HT1080 (cell line): ENCODE results near the genes ALOX5AP, MEDAG and RXFP2.

GRCh38 chr13:29743010-29743577, 107.3 kb downstream of the UBL3 start:
RAMPAGE:
- cytosol, long total RNA, result no peak
- long total RNA, result no peak
- nucleus, long total RNA, result no peak

DNA sequence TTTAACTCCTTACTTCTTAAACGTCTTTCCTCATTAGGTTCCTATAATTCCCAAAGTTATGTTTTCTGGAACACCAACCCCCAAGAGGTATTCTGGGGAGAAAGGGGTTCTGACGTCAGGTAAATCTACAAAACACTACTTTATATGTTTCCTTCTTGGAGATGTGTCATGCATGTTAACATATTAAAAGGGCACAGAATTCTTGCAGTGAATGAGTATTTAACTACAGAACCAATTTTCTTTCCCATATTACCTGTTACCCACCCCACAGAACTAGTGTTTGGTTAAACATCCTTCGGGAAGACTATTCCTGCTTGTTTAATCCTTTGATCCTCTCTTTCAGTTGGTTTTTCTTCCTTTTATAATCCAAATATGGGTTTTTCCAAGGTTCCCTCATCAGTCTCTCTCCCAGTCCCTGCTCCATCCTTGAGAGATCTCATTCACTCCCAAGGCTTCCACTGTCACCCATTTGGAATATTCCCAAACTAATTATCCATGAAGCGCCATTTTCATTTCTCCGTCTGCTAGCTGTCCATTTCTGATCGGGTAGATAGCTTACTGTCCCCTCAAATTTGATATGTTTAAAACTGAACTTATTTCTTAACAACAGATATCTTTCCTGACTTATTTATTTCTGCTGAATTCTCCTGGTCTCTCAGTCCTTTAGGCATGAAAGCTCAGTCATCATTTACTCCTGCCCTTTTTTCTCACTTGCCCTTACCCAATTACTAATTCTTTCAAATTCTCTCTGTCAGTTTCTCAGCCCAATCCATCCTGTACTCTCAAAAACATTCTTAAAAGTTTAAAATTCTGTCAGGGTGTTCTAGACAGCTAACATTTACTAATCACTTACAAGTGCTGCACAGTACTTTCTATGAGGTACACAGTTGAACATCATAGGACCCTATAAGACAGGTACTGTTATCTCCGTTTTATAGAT, 59.7 kb downstream of the UBL3 start:
RAMPAGE:
- cytosol, long total RNA, result no peak
- long total RNA, result no peak
- nucleus, long total RNA, result no peak

GRCh38 chr13:29828069-29829307, 21.9 kb downstream of the UBL3 start:
RAMPAGE:
- cytosol, long total RNA, result no peak
- long total RNA, result no peak
- nucleus, long total RNA, result no peak

DNA sequence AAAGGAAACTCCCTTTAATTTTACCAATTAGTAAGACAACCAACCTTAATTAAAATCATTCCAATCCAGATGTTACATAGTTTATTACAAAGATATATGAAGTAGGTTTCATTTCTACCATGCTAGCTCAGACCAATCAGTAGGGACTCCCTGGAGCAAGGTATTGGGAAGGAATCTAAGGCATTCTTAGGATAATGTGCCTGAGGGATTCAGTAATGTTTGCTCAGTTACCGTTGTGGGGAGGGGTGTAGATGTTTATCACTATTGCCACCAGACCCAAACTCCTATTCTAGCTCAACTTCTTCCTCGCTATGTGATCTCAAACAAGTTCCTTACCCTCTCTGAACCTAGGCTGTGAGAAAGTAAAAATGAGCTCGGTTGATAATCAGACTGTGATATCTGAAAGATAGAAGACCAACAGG, 8.9 kb downstream of the UBL3 start:
RAMPAGE:
- cytosol, long total RNA, result no peak
- long total RNA, result no peak
- nucleus, long total RNA, result no peak

DNA sequence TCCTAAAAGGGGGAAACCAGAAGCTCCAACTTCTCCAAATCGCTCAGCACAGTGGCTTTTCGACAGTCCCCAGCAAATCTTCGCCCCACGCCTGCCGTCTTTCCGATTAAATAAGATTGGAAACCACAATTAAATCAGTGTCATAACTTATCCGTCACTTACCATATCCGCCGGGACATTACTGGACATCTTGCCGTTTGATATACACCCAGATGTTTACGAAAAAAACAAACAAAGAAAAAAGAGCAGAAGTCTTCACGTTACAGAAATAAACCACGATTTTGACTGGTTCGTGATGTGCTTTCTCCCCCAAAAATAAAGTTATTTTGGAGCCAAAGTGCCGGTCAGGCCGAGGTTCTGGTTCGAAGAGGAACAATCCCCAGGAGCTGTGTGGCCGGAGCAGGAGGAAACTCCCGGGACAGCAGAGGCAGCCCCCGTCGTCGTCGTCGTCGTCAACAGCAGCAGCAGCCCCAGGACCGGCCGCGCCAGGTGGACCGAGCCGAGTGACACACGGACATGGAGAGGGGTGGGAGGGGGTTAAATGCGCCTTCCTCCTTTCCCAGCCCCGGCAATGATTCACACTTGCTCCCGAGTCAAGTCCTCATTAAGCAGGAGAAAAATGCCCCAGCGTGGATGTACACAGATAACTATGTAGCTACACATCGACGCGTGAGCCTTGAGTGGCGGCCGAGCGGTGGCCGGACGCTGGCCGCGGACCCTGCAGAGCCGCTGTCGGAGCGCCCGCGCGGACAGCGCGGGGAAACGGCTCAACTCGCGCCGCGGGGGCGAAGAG, 871 bp downstream of the UBL3 start:
RAMPAGE:
- cytosol, long total RNA, result no peak
- long total RNA, result no peak
- nucleus, long total RNA, result no peak

GRCh38 chr13:29863045-29863473, 12.6 kb upstream of the UBL3 start:
RAMPAGE:
- cytosol, long total RNA, result no peak
- long total RNA, result no peak
- nucleus, long total RNA, result no peak

GRCh38 chr13:29884466-29885151, 34.2 kb upstream of the UBL3 start:
RAMPAGE:
- cytosol, long total RNA, result no peak
- long total RNA, result no peak
- nucleus, long total RNA, result no peak

RAMPAGE:
- cytosol, long total RNA, result no peak
- long total RNA, result no peak
- nucleus, long total RNA, result no peak
These were observed 153.2 kb downstream of the KATNAL1 start for GRCh38 chr13:30154256-30154417.

GRCh38 chr13:30373658-30374193, 48.6 kb upstream of the UBE2L5 start:
RAMPAGE:
- cytosol, long total RNA, result no peak
- long total RNA, result no peak
- nucleus, long total RNA, result no peak

GRCh38 chr13:30410004-30410476, 12.3 kb upstream of the UBE2L5 start:
RAMPAGE:
- cytosol, long total RNA, result no peak
- long total RNA, result no peak
- nucleus, long total RNA, result no peak

DNA sequence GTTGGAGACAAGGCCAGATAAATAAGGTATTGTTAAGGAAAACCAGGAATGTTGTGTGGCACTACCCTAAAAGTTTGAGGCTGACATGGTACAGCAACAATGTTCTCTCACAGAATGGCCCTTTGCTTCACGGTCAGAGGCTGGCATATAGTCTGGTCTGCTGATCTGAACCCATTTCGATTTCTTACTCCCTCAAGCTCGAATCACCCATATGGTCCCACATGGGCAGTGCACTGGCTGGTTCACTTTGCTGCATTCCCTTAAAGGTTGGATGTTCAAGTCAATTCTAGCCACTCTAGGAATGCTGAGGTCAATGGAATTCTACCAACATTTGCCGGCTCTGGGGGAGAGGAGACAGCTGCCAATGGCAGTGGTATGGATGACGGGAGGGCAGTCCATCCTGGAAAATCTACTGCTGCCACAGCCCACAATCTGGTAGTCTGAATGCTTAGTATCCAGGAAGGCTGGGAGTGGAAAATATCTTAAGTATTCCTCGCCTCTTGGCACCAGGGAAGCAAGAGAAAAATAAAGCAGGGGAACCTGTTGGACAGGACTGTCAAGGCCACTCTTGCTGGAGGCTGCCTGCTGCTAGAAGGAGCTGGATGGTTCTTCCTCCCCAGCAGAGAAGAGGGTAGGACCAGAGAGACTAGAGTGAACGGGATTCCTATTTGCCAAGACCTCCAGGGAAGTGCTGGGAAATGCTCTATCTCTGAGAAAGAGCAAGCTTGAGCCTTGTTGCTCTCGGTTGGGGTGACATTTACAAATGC, 20.5 kb upstream of the HMGB1 start:
RAMPAGE:
- cytosol, long total RNA, result no peak
- long total RNA, result no peak
- nucleus, long total RNA, result no peak

DNA sequence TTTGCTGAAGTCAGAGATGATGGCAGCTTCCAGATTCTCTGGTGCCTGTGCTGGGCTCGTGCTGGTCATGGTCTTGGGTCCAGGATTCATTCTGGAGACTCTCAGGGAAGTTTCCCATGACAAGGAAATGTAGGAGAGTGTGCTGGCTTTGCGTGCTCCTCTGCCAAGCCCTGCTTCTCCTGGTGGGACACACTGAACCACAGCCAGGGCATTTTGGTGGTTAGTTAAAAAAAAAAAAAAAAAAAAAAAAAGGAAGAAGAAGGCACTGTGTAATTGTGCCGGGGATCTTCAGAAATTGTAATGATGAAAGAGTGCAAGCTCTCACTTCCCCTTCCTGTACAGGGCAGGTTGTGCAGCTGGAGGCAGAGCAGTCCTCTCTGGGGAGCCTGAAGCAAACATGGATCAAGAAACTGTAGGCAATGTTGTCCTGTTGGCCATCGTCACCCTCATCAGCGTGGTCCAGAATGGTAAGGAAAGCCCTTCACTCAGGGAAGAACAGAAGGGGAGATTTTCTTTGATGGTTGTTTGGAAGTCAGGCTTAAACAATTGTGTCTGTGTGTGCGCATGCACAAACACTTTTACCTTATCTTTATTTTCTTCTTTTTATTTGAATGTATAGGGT, at the start of gene ALOX5AP:
TSS of gene ALOX5AP (plus strand) at position 335 of the 622 bp plus-strand sequence.
RAMPAGE:
- cytosol, long total RNA, result no peak
- long total RNA, result no peak
- nucleus, long total RNA, result no peak

RAMPAGE:
- cytosol, long total RNA, result no peak
- long total RNA, result no peak
- nucleus, long total RNA, result no peak
These were observed 1.7 kb downstream of the ALOX5AP start for GRCh38 chr13:30736725-30737841.

DNA sequence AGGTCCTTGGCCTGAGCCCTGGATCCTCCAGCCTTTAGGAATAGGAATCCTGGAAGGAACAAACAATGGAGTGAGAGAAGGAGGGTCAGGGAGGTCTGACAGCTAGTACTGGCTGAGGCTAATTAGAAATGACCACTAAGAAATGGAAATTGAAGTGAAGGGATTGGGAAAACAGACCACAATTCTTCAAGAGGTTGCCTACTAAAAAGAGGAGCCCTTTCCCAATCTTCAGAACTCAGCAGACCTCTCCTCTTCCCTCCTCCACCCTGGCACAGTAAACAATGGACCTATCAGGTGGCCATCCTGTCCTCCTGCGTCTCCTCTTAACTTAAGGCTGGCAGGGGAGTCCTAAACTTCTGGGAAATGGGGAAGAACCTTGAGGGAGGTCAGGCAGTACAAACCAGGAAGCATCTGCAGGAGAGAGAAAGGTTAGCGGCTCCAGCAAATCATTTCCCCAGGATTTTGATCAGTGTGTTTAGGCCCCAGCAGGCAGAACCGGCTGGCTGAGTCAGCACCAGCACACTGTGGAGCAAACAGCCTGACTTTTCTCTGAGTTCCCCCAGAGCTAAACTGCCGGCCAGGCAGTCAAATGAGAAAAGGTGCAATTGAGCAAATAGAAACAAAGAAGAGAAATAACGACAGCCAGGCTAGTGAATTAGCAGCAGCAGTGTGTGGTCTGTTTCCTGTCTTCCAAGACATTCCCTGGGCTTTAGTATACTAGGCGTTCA, 46.9 kb upstream of the MEDAG start:
RAMPAGE:
- cytosol, long total RNA, result no peak
- long total RNA, result no peak
- nucleus, long total RNA, result no peak

RAMPAGE:
- cytosol, long total RNA, result no peak
- long total RNA, result no peak
- nucleus, long total RNA, result no peak
These were observed 7.2 kb upstream of the MEDAG start for GRCh38 chr13:30898708-30899492.

GRCh38 chr13:30905708-30907017, at the start of gene MEDAG:
Gene MEDAG (plus strand): TSS chr13:30906271.
RAMPAGE:
- cytosol, long total RNA, result no peak
- long total RNA, result no peak
- nucleus, long total RNA, result no peak

DNA sequence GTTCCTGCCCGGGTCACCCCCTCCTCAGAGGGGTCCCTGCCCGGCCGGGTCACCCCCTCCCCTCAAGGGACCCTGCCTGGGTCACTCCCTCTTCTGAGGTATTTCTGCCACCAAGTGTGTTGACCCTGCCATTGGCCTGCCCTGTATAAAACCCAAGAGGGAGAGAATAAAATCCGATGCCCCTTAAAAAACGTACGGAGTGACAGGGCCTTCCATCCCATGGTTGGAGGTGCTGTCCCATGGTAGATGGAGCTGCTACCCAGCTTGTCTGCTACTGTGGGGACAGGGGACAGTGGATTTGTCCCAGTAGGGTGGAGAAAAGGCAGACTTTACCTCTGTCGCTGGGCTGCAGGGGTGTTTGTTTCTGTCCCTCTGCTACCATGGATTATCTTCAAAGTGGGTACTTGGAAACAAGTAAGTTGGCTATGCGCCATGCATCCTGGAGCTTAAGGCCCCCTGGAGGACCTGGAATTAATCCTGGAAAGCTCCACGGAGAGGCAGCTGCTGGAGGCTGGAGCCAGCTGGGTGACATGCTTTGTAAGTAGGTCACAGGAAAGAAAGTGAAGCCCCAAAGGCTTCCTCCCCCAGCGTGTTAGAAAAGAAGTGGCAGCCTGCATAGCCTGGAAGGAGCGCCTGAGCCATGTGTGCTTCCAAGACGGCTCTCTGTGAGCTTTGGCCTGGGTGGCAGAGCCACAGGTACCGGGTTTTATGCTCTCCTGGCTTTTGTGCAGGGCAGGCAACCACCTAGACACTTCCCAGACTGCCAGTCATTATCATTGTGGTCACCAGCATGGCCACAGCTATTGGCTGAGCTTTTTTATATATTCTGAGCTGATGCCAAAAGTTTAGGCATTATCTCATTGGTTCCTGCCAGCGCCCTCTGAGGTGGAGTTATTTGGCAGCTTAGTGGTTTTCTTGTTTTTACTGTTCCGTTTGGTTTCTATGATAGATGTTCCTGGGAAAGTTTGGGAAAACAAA, 9.4 kb downstream of the B3GLCT start:
RAMPAGE:
- cytosol, long total RNA, result no peak
- long total RNA, result no peak
- nucleus, long total RNA, result no peak

RAMPAGE:
- cytosol, long total RNA, result no peak
- long total RNA, result no peak
- nucleus, long total RNA, result no peak
These were observed at the start of gene RXFP2 for GRCh38 chr13:31739401-31739853. Gene RXFP2 (plus strand): TSS chr13:31739526.

DNA sequence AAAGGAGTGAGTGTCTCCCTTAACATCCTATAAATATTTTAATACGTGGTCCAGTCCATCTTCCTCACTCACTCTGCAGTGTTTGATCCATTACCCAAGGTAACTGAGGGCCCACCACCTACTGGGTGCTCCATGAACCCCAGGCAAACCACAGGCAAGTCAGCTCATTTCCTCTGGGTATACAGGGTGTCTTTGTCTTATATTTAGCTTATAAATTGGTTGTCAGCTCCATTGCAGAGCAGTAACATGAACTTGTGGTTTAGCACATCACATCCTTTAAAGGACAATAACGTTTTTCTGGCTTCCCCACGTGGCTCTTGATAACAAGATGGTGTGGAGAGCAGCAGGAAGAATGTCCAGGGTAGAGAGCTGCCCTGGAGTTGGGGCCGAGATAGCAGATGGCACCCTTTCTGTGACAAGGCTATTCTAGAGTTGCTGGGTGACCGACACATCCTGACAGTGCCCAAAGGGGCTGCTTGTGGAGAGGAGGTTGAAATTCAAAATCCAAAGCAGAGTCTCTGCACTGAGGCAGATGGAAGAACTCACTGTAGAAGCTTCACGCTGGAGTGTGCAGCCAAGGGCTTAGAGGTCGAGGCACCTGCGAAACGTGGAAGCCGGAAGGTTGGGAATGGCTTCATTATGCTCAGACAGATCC, 133.2 kb upstream of the FRY start:
RAMPAGE:
- cytosol, long total RNA, result no peak
- long total RNA, result no peak
- nucleus, long total RNA, result no peak

RAMPAGE:
- cytosol, long total RNA, result no peak
- long total RNA, result no peak
- nucleus, long total RNA, result no peak
These were observed 60.1 kb downstream of the ZAR1L start for GRCh38 chr13:32254752-32255743.